Heart right ventricle (tissue), 2 donors: ENCODE measurements around a stretch of chr17.

- PRO-cap, 2 experiments, result no peak in any of the 2 experiments
Measured at GRCh38 chr17:39740960-39741790, 3.4 kb downstream of the GRB7 start.

DNA sequence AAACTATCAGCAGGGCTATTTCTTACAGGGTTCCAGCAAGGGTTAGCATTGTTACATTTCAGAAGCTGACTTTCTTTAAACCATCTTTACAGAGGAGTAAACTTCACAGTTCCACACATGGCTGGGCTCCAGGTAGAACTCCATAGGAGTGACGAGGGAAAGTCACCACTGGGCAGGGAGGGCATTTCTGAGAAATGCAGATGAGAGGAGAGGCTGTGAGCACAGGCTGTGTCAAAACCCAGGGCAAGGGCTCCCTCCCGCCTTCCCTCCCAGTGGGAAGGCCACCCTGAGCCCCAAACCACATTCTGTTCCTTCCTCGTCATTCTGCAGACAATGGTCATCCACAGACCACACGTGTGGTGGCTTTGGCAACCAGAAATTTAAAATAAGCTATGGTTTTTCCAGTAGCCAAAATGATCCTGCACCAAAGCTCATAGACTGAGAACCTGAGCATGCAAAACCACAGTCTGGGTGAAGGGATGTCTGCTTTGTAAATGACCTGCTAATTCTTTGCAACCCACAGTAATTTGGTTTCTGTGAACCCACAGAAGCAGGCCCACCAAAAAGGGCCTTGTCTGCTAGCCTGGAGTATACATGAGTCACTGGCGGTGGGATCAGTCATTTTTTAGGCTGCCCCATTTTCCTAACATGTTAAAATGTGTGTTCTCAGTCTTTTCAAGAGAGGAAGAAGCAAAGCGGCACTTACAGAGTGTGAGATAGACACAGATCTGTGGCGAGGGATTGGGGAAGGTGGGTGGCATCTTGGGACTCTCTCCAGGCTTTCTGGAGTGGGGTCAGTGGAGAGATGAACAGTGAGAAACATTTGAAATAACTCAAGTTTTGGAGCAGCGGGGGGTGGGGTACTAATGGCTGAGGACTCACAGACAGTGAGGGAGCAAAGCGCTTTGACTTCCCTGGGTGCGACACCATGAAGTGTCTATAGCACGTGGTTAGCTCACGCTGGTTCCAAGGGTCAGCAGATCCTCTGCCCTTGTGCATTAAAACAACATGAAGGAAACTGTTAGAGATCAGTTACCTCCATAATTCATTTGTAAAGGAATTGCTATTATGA lies 20.4 kb downstream of the GRB7 start:
- PRO-cap, 2 experiments, result no peak in any of the 2 experiments

GRCh38 chr17:39765757-39766346 lies 28.1 kb downstream of the GRB7 start:
- PRO-cap, 2 experiments, result no peak in any of the 2 experiments

DNA sequence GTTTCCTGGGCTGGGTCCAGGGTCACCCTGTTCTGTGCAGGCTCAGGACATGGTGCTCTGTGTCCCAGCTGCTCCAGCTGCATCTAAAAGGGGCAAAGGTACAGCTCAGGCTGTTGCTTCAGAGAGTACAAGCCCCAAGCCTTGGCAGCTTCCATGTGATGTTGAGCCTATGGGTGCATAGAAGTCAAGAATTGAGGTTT lies 40.6 kb downstream of the IKZF3 start:
- PRO-cap, 2 experiments, result no peak in any of the 2 experiments

DNA sequence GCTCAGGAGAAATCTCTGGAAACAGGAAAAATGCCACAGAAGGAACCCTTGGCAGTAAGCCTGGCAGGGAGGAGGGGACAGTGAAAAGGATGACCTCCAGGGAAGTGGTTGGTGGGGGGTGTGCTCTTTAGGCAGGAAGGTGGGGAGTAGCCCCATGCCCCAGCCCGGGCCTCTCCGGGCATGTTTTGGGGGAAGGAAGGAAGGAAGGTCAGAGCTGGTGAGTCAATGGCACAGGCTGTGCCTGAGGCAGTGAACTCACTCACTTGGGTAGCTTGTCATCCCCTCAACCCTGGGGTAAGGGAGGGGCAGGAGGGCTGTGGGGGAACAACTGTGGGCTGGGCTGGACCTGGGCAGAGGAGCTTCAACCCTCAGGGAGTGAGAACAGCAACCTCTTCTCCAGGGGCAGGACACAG lies 6.2 kb downstream of the CSF3 start:
- PRO-cap, 2 experiments, result no peak in any of the 2 experiments

GRCh38 chr17:40065765-40066231 lies 3.0 kb downstream of the THRA start:
- PRO-cap, 2 experiments, result no peak in any of the 2 experiments

DNA sequence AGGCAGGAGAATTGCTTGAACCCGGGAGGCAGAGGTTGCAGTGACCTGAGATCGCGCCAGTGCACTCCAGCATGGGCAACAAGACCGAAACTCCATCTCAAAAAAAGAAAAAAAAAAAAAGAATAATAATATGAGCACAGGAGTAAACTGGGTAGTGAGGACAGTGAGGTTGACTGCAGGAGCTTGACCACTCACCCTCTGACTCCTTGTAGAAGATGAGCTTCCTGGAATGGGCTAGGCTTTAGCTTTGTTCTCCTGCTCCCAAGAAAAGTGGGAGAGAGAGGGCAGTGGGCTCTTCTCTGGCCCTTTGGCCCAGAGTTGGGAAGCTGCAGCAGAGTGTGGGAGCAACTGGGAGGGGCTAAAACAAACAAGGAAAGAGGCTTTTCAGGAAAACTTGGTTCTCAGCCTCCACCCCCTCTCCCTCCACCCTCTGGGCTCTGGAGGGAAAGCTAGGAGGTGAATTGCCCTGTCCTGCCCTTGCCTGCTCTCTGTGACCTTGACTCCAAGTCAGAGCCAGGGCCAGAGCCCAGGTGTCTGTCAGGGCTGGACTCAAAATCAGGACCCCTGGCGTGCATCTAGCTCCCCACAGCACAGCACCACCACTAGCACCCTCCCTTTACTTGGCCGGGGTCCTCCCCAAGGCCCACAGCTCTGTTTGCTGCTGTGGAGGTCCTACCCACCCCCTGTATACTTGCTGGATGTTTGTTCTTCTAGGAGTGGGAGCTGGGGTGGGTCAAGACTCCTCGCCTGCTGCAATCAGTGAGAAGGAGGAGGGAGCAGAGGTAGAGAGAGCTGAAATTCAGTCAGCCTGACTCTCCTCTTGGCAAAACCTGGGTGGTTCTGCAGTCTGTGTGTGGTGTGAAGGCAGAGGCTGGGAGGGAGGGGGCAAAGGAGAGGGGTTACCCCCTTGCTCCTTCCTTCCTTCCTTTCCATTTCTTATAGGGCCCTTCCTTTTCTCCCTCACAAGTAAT lies 2.7 kb upstream of the NR1D1 start:
- PRO-cap, 2 experiments, result peak in 1 of 2 experiments; most common plus-strand start position 390 of the sequence (in 1); most common minus-strand start position 309 of the sequence (in 1)

GRCh38 chr17:40111108-40112251 lies 10.3 kb upstream of the MSL1 start:
- PRO-cap, 2 experiments, result peak in 2 of 2 experiments; most common plus-strand start chr17:40111416 (in 2); most common minus-strand start chr17:40111265 (in 1)

GRCh38 chr17:40131628-40132337 lies 8.6 kb upstream of the CASC3 start:
- PRO-cap, 2 experiments, result no peak in any of the 2 experiments

- PRO-cap, 2 experiments, result no peak in any of the 2 experiments
Measured at GRCh38 chr17:40141155-40141329, 705 bp downstream of the CASC3 start.

DNA sequence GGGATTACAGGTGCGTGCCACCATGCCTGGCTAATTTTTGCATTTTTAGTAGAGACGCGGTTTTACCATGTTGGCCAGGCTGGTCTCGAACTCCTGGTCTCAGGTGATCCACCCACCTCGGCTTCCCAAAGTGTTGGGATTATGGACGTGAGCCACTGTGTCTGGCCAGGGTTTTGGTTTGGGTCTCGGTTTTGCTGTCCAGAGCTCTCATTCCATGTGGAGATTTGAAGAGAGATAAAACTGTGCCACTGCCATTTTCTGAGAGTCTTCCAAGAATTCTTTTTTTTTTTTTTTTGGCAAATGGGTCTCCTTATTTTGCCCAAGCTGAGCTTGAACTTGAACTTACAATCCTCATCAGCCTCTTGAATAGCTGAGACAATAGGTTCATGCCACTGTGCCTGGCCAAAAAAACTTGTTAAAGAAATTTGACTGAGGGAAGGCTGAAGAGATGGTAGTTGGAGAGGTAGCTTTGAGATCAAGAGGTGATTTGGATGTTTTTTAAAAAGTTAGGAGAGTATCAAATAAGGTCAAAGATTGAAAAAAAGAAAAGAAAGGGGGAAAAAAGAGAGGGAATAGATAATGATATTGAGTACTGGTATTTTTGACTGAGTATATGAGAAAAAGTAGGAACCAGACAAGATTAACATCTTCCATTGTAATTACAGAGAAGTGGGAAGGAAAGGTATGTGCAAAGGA lies 8.8 kb downstream of the CASC3 start:
- PRO-cap, 2 experiments, result no peak in any of the 2 experiments

DNA sequence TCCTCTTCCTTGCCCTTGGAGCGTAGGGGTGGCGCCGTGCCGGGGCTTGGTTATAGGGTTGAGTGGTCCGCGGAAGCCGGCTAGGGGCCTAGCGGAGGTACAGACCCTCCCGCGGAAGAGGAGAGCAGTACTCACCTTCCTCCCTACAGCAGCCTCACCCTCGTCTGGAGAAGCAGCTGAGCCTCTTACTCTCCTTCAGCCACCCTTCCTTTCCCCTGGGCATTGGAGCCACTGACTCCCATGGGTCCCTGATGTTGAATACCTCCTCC lies 1.1 kb downstream of the RAPGEFL1 start:
- PRO-cap, 2 experiments, result no peak in any of the 2 experiments

DNA sequence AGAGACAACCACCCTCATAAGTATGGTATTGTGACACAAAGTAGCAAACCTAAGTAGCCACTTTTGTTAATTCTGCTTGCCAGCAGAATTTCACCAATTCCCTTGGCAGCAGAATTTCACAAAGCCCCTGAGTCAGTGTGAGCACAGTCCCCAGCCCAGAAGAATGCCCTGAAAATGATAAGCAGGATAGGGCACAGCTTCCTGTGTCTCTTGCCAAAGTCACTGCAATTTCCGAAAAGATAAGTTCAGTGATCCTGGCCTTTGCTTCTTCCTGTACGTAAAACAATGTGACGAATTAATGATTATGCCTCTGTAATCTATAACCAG lies 16.0 kb upstream of the WIPF2 start:
- PRO-cap, 2 experiments, result no peak in any of the 2 experiments

GRCh38 chr17:40218531-40219015 lies 531 bp upstream of the WIPF2 start:
- PRO-cap, 2 experiments, result no peak in any of the 2 experiments

DNA sequence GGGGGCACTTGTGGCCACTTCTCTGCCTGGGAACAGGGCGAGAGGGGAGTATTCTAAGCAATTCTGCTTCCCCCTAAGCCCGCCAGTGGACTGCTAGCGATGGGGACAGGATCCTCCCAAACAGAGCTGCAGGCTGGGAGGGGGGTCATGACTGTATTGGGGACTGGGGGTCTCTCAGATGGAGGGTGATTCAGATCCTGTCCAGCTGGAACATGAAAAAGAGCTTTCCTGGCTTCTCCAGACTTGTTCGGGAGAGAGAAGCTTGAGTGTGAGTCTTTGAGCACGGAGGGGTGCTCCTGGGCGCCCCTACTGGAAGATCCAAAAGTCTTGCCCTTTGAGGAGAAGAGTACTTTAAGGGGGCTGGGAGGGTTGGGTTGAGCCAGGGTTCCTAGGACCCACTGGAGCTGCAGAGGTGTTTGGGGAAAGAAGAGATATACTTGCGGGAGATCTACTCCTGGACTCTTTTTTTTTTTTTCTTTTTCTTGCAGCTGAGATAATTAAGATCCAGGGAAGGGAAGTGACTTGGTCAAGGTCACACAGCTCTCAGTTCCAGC lies 8.3 kb downstream of the RARA start:
- PRO-cap, 2 experiments, result peak in 2 of 2 experiments; most common minus-strand start position 249 of the sequence (in 2)

- PRO-cap, 2 experiments, result peak in 2 of 2 experiments; most common plus-strand start chr17:40323204 (in 1); most common minus-strand start chr17:40323259 (in 2)
Measured at GRCh38 chr17:40322830-40323448, 14.0 kb downstream of the RARA start.

DNA sequence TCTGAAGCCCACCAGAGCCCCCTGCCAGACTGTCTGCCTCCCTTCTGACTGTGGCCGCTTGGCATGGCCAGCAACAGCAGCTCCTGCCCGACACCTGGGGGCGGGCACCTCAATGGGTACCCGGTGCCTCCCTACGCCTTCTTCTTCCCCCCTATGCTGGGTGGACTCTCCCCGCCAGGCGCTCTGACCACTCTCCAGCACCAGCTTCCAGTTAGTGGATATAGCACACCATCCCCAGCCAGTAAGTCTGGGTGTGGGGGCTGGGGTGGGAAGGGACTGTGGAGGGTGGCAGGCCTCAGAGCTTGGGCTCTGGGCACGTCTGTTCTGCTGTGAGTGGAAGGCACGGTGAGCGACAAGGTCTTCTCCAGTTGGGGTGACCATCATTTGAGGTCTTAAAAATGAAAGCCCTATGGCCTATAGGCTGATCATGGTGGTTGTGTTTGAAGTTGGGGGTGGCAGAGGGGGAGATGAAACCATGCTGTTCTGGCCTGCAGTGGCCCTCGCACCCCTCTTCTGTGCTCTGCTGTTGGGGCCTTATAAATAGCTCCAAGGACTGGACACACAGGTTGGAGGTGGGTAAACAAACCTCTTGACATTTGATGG lies 22.3 kb downstream of the RARA start:
- PRO-cap, 2 experiments, result peak in 1 of 2 experiments; most common minus-strand start position 511 of the sequence (in 1)

DNA sequence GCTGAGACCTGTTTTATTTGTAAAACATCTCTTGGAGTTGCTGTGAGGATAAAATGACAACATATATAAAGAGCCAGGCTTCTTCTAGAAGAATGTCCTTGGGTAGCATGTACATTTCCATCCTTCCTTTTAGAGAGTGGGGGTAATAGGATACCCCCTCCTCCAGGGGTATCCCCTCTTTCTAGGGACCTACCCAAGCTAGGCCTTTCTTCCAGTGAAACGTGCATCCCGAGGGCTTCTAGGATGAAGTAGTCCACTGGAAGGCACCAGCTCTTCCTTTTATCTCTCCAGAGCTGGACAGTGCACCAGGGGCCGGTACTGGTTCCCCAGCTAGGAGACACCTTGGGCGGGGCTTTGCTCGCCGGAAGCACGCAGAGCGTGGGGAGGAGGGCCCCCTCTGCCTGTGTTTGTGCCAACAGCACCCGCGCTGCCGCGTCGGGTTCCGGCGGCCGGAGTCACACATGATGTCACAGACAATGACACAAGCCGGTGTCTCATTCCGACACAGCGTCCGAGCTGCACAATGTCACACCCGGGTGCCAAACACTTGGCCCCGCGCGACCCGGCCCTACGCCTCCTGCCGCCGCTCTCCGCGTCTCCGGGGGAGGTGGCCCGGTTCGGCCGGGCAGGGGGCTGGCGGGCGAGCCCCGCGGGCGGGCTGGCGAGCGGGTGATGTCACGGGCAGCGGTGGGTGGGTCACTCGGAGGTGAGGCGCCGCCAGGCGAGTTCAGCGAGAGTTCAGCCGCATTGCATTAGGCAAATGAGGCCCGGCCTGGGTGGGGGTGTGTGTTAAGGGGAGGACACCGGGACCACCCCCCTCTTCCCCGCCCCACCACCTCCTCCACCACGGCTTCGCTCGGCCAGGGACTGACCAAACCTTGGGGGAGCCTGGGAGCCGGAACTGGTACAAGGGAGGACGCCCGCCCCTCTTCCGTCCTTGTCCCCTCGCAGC lies 23.3 kb downstream of the GJD3 start:
- PRO-cap, 2 experiments, result peak in 2 of 2 experiments; most common plus-strand start position 497 of the sequence (in 2); most common minus-strand start position 253 of the sequence (in 1)

DNA sequence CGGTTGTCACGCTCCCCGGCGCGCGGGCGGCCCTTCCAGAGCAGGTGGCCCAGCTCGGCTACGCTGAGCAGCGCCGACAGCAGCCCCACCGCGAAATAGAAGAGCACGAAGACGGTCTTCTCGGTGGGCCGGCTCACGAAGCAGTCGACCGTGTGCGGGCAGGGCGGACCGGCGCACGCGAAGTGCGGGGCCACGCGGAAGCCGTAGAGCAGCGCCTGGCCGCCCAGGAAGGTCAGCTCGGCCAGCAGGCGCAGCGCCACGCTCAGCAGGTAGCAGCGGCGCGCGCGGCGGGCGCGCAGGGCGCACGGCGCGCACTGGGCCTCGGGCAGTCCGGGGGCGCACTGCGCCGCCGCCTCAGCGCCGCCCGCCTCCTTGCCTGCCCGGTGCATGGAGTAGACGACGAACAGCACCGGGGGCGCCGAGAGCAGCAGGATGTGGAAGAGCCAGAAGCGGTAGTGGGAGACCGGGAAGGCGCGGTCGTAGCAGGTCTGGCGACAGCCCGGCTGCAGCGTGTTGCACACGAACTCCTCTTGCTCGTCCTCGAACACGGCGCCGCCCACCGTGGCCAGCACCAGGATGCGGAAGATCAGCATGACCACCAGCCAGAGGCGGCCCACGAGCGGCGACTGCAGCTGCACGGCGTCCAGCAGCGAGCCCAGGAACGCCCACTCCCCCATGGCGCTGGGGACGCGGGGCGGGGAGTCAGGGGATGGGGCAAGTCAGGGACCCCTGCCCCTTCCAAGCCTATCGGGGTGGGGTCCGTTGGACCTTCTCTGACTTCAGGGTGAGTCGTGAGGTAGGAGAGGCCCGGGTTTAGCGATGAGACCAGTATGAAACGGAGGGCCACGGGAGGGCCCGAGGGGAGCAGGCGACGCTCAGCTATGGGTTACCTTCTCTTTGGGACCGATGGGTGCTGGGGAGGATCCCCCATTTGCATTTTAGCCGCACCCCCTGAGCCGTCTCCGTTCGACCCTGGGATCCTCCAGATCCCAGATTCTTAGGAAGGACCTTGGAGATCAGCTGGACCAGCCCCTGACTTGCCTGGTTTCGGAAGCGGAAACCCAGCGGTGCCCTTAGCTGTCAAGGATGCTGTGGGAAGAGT lies 1.0 kb downstream of the GJD3 start:
- PRO-cap, 2 experiments, result peak in 2 of 2 experiments; most common plus-strand start position 605 of the sequence (in 2); most common minus-strand start position 405 of the sequence (in 1)

GRCh38 chr17:40442678-40443099 lies 561 bp upstream of the IGFBP4 start:
- PRO-cap, 2 experiments, result peak in 1 of 2 experiments; most common plus-strand start chr17:40442823 (in 1); most common minus-strand start chr17:40442746 (in 1)